WTC11 (cell line): ENCODE measurements around a stretch of chr5.

- PRO-cap: no peak
Measured at GRCh38 chr5:87074887-87075529, 192.7 kb upstream of the RASA1 start.

GRCh38 chr5:87314208-87314499 lies 46.5 kb downstream of the RASA1 start:
- PRO-cap: no peak

GRCh38 chr5:87344565-87345290 lies 68.0 kb downstream of the CCNH start:
- PRO-cap: no peak

- PRO-cap: no peak
Measured at GRCh38 chr5:87369111-87369755, 43.5 kb downstream of the CCNH start.

DNA sequence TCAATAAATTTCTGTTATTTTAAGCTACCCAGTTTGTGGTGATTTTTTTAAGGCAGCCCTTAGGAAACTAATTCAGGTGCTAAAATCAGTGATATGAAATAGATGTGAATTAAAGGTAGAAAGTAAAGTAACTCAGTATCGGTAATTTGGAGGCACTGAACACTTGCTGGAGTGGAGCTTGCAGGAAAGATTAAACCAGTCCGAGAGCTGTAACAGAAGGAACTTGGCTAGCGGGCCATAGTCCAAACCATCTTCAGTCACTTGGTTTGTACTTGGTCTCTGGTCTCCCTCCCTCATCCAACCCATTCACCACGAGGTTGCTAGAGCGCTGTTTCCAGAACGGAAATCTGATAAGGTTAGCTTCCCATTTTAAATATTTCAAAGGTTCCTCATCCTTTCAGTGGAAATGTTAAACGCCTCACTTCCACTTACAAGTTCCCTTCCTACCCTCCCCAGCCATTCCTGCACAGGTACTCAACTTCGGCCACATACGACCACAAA lies 925 bp downstream of the CCNH start:
- PRO-cap: no peak

DNA sequence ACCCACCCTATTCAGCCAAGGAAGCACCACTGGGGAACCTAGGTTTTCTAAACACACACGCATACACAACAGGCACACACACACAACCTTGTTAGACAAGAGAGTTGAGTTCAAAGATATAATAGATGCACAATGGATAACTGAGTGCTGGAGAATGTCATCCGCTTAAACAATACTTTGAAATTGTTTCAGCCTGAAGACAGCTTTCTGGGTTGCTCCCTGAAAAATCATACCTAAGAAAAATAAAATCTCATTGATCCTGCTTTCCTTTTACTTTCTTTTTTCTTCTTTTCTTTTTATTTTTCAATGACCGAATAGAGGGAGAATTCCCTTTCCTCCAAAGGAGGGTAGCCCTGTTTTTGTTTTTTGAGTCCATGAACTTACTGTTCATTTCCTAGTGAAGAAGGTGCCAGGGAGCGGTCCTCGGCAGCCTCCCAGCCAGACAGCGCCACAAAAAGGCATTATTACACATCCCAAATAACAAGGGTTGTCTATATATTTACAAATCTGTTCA lies 126.0 kb downstream of the TMEM161B start:
- PRO-cap: no peak

DNA sequence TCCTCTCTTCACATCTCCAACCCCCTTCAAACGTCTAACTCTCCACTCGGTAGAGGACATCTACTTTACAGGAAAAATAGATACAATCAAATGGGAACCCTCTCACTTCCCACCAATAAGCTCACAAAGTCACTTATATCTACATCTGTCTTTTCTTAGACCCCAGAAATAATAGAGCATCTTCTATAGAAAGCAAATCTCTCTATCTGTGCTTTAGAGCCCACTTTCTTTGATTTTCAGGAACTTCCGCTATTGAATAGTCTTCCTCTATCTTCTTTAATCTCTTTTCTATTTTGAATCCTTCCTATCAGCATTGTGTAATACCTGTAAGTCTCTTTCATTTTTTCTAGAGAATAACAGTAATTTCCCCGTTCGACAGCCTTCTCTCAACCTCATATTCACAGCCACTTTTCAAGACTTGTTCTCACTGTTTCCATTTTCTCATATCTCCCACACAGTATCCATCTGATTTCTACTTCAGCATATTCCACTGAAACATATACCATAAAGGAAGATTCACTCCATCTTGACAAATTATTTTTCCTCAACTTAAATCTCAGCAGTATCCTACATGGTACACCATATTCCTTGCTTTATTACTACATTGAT lies 26.8 kb downstream of the TMEM161B start:
- PRO-cap: no peak

DNA sequence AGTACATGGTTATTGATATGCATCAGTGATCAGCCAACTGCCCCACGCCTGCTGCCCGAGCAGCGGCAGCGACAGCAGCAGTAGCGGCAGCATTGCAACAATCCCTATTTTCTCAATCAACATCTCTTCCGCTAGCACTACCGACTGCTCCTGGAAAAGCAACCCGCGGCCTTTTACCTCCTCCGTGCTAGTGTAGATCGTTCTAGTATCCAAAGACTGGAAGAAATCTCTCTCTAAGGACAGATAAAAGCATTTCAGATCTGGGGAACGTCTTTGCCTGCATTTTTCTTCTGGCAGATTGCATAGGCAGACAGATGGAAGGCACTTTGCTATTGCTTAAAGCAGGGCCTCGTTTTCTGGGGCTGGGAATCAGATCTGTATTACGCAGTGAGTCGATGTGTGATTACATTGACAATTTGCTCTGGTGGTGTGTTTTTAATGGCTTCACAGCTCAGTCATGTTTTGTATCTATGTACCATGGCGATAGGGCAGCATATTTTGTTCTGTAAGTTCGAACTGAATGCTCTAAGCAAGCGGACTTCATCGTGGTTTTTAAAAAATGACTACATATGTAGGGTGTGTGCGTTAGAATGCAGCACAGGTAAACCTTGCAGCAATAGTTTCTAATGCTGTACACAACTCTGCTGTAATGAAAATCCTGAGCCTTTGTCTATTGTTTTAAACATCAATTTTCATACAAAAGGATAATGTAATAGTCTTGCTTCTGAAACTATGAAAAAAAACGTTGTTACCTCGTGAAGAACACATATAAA lies 215.1 kb downstream of the MEF2C start:
- PRO-cap: unidirectional peak, plus-strand start at position 137 of the sequence

DNA sequence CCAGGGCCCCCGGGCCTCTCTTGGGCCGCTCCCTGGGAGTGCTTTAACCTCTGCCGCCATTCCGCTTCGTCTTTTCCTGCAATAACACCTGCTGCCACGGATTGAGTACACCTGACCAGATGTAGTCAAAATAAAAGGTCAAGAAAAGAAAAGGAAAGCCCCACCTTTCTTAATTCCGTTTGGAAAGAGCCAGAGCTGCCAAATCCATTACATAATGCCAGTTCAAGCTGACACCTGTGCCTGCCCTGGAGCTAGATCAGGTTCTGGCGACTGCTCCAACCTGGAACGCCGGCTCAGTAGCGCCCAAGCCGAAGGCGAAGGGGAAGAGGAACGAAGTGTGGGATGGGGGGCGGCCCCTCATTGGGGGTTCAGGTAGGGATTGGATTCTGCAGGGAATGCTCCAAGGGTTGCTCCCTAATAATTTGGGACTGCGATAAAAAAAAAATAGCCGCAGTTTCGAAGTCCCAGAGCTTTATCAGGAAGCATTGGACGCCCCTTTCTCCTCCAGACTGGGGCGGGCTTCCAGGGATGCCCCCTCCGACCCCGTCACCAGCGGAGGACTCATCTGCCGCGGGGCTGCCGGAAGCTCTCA lies 193.8 kb downstream of the MEF2C start:
- PRO-cap: no peak

DNA sequence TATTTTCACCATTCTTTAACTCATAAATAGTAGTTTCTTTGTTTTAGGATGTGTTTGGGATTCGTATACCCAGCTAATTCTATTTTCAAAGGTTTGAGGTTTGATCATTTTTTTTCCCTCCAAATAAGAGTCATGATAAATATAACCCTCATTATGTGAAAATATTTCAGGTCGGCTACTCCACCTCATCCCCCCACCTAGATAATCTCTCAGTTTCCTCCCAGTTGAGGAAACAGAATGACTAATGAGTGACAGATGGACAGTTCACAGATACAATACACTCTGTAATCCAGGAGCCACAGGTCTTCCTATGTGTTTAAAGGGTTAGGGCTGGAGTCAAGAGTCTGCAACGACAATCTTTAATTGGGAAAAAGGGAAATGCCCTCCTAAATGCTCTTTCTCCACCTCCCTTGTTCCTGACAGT lies 69.2 kb downstream of the MEF2C start:
- PRO-cap: no peak

DNA sequence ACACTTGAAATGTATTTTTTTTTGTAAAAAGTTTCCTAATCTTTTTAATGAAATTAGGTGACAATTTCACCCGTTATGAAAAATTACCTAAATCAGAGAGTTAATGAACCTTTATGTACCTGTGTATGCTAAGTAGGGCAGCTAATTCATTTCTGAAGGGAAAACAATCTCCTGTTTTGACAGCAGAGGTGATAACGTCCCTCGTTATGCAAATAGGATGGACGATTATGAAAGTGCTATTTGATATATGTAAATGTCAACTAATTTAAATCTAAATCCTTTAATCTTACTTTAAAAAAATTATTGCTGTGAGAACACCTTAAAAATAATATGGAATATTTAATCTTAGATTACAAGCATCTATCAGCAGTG lies 58.8 kb downstream of the MEF2C start:
- PRO-cap: no peak

DNA sequence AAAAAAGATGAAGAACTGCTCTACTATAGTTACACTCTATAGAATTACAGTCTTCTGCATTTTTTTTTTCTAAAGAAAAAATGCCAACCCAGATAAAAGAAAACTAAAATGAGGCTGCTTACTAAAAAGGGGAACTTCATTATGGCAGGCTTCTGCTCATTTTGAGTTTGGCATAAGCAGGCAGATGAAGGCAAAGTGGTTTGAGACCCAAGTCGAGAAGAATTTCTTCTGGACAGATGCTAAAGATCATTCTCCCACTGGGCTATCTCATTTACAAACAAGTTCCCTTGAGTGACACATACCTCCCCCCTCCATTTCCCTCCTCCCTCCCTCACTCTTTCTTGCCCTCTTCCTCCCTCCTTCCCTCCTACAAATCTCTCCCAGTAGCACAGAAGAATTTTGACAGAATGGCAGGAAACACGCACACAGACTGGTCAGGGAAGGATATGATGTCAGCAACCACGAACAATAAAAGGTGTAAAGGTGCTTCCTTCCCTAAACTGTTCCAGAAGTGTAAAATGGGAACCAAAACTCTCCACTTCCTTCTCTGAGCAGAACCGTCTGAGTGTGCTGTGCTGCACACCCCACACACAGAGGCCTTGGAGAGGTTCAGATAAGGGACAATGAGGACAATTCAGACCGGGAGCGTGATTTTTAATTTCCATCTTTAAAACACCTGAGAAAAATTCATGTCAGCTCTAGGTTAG lies 55.9 kb downstream of the MEF2C start:
- PRO-cap: no peak

DNA sequence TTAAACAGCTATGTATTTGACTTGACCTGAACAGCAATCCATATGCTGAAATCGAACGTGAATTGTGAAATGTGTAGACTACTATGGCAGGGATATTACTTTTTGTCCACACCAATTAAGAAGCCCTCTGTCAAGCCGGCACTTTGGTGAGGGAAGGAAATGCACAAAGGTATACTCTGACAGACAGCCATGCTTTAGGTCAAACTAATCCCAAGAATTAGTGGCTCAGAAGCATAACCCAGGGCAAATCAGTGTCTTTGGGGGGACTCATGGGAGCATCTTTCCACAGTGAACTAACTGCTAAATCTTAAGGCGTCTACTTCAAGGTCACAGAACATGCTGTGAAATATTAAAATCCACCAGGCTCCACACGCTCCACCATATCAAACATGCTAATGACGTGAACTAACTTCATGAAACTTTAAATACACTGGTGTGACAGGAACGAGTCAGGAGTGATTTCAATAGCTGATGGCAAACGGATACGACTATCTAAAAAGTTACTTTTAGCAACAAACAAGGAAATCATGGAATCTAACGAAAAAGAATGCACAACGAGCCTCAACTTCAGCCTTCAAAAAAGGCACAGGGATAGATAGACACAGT lies 611 bp downstream of the MEF2C start:
- PRO-cap: no peak

- PRO-cap: no peak
Measured at GRCh38 chr5:89396576-89397230, 513.7 kb upstream of the MEF2C start.

DNA sequence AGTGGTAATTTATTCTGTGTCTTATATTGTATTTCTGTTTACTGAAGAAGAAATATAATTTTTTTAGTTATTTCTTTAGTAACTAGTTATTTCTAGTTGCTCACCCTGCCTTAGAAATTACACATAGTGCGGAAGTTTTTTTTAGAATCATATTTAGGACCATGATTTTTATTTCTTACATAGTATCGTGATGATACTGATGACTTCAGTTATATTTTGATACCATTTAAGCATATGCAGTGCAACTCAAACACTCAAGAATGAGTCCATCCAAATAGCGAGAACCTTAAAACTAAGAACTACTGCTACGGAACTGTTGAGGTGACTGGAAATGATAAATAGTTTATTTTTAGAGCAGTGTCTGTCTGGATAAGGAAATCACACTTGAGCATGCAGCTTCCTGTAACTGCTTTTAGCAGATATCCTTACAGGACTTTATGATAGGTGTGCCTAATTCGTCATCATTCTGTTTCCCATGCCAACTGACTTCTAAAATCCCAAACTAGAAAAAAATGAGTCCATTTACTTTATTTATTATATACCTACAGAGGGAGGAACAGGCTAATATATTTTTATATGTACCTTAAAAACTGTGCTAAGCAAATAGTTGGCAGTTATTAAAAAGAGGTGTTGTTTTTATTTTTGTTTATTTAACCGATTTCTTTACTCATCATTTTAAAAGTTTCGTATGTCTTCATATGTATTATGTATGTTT lies 85.5 kb downstream of the ADGRV1 start:
- PRO-cap: no peak

DNA sequence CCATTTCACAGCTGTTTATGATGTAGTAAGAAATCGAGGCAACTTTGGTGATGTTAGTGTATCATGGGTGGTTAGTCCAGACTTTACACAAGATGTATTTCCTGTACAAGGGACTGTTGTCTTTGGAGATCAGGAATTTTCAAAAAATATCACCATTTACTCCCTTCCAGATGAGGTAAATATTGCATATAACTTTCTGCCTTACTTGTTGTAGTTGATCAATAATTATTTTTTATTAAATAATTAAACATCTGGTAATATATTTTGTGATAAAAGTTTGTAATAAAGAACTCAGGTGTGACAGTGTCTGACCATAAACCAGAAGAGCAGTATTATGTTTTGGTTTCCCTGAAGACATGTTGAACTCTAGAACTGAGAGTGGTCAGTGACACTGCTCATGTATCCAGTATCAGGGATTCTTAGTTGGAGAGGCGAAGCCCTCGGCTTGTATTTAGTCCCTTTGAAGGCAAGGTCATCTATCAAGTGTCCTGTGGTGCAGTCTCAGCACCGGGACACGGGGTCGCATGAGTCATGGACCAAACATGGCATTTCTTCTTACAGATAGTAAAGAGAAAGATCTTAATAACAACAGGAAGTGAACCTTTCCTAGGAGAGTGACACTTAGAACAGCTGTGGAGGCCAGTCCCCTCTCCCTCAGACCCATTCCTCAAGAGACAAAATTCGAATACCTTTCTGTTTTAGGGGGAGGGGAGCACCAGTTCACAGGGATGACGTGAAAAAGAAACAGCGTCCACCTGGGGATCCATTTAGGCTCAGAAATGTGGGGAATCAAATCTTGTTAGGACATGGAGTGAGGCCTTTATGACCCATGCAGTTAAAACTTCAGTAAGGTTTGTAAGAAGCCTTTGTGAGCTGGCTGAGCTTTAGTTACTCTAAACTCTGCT lies 86.3 kb downstream of the ADGRV1 start:
- PRO-cap: no peak

DNA sequence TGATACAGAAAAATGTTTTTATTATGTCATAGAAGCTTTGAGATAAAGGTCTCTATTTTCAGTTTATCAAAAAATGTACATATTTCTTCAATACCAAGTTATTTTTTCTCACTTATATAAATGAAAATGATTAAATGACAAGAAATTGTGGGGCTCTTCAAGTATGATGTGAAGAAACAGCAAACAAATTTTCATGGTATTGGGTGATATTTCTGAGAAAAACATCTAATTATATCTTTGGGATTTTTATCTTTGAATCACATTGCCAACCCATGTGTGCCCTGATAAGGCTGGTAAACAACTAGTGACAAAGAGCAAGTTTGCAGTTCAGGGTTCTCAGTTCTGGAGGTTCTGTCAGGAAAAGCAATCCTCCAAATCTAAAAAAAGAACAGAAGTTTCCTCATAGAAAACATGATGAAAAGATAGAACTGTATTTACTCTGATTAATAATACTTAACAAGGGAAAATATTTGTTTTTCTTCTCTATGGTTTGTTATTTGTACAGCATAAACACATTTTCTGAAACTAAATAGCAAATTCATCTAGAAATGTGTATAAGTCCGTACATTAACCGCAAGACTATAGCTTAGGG lies 308.3 kb downstream of the ADGRV1 start:
- PRO-cap: no peak

DNA sequence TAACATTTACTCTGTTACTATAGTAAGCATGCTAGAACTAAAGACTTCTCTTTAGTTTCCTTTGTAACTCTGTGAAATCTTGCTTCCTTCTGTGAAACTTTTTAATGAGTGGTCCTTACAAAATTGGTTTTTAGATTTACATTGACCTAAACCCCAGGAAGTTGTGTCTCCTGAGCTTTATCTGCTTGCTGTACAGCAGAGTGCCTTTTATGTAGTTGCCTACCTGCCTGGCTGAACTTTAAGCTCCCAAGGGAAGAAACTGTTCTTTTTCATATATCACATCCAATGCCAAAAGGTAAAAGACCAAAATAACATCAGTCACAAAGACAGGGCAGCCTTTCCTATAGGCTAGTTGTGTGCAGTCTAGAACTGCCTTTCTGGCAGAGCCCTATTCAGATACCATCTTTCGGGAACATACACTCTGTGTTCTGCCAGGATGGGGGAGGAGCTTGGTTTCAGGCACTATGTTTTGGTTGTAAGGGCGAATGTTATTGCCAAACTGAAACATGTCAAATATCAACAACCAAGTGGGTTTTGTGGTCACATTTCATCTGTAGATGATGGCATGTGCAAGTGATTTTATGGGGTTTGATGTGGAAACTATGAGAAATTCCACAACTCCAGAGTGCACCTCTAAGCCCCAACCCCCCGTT lies 314.4 kb downstream of the ADGRV1 start:
- PRO-cap: no peak

- PRO-cap: no peak
Measured at GRCh38 chr5:90877063-90877375, 318.4 kb downstream of the ADGRV1 start.

DNA sequence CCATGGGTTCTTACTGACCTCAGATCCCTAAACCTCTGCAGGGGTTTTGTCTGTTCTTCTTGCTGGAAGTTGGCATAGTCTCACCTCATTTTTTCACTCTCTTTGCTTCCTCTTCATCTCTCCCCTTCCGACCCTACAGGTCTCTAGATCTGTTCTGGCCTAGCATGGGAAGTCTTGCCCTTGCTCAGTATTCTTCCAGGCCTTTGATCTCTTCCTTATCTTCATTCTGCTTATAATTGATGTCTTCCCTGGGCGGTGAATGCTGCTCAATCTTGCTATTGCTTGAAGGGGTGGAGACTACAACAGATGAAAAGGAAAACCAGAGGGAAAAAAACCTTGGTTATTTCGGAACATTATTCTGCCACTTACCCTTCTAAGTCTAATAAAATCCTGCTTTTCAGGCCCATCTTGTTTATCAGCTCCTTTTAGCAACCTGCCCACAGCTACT lies 375.5 kb downstream of the ADGRV1 start:
- PRO-cap: no peak